SK-N-DZ (cell line): ENCODE data around the gene SMC5.

RAMPAGE:
- cytosol, long total RNA = no peak
- nucleus, long total RNA = no peak
These were observed 42.4 kb upstream of the TJP2 start for GRCh38 chr9:69131591-69132221.

GRCh38 chr9:69207338-69207914, 33.3 kb downstream of the TJP2 start:
RAMPAGE:
- cytosol, long total RNA = no peak
- nucleus, long total RNA = no peak

DNA sequence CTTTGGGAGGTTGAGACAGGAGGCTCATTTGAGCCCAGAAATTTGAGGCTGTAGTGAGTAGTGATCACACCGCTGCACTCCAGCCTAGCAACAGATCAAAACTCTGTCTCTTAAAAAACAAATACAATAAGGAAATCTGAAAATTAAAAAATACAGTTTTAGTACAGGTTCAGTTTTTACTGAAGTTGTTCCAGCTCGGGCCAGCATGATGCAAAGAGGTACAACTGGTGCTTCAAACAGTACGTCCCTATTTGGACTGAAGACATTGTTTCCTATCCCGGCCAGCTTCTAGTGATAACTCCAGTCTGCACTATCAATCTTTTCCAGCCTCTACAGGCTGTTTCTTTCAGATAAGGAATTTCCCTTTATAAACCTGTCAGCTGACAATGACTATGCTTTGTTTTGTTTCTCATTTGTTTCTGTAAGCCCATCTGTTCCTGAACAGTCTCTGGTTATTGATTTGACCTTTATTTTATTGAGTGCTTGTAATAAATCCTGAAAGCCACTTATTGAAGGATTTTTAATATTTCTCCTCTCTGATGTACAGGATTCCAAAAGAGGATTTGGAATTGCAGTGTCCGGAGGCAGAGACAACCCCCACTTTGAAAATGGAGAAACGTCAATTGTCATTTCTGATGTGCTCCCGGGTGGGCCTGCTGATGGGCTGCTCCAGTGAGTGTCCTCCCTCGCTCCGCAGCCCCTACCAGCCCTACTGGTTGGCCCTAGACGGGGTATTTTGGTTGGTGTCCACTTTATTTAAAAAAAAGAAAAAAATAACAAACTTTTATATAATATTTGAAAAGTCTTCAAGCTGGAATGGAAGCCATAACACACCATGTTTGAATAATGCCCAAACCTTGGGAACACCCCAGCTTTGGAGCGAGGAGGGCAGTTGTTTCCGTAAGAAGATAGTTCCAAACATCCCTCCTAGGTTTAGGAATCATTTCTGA, 42.0 kb downstream of the TJP2 start:
RAMPAGE:
- cytosol, long total RNA = no peak
- nucleus, long total RNA = no peak

GRCh38 chr9:69306950-69307264, 18.1 kb upstream of the ENTREP1 start:
RAMPAGE:
- cytosol, long total RNA = no peak
- nucleus, long total RNA = no peak

DNA sequence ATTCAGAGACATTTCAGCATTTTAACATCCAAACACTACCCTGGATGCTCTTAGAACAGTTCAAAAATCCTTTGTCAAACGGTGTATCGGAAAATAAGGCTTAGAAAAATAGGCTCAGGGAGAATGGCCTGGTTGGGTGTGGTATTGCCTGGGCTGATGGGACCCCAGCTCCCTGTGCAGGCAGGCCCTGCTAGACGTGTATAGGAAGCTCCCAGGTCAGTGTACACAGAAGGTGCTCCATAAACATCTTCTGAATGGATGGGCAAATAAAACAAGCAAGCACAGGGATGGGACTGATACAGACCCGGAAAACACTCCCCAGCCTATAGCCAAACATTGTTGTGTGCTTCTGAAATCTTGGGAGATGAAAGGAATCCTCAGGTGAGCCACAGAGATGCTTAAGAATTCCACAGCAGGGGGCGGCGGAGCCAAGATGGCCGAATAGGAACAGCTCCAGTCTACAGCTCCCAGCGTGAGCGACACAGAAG, 151.7 kb downstream of the ENTREP1 start:
RAMPAGE:
- cytosol, long total RNA = no peak
- nucleus, long total RNA = no peak

RAMPAGE:
- cytosol, long total RNA = no peak
- nucleus, long total RNA = no peak
These were observed 19.0 kb downstream of the APBA1 start for GRCh38 chr9:69653164-69653580.

GRCh38 chr9:70053862-70054610, 10.4 kb downstream of the MAMDC2 start:
RAMPAGE:
- cytosol, long total RNA = no peak
- nucleus, long total RNA = no peak

DNA sequence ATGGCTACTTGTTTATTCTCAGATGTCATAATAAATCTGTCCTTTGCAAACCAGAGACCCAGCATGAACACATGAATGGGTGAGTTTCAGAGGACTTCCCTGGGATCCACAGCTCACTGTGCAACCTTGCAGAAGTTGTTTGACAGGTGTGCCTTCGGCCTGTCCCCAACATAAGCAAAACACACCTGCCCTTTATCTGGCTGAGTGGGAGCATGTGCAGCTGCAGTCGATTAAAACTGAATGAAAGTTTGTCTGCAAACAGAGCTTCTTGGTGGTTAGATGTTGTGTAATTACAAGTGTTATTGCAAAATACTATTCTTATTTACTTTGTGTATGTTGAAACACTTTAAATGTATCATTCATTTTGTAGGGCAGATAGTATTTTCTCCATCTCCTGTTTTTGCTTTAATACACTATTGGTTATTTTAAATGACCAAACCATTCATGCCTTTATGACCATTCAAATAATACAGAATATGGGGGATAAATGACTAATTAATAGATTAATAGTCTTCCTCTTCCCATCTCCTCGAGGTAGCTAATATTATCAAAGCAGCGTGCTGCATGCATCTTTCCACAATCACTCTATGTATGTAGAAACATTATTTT, 36.1 kb downstream of the MAMDC2 start:
RAMPAGE:
- cytosol, long total RNA = no peak
- nucleus, long total RNA = no peak

GRCh38 chr9:70255239-70255500, 3.6 kb upstream of the SMC5 start:
RAMPAGE:
- cytosol, long total RNA = no peak
- nucleus, long total RNA = no peak

DNA sequence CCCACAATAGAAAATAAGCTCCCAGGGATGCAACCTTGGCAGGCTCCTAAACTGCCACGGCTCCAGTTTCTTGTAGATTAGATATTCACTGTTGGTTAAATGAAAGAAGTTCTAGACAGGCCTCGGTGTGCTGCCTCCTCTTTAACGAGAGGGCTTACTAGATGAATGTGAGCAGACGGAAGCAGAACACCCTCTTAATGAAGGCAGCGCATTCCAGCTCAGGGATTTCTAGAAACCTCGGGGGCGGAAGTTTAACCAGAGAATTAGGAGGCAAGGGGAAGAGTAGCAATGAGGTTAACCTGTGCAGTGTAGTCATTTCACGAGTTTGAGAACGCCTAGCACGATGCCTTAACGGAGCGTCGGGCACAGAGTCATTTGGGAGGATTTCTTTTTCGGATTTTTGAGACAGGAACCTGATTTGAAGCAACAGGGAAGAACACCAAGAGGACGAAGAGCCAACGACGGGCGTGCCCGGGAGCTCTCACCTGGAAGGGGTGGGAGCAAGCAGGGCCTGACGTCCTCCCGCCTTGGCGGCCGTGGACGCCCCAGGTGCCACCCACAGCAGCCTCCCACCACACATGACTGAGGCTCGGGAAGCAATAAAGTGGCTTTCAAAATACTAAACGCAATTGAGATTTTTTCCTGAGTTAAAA, 555 bp upstream of the SMC5 start:
RAMPAGE:
- cytosol, long total RNA = no peak
- nucleus, long total RNA = no peak

DNA sequence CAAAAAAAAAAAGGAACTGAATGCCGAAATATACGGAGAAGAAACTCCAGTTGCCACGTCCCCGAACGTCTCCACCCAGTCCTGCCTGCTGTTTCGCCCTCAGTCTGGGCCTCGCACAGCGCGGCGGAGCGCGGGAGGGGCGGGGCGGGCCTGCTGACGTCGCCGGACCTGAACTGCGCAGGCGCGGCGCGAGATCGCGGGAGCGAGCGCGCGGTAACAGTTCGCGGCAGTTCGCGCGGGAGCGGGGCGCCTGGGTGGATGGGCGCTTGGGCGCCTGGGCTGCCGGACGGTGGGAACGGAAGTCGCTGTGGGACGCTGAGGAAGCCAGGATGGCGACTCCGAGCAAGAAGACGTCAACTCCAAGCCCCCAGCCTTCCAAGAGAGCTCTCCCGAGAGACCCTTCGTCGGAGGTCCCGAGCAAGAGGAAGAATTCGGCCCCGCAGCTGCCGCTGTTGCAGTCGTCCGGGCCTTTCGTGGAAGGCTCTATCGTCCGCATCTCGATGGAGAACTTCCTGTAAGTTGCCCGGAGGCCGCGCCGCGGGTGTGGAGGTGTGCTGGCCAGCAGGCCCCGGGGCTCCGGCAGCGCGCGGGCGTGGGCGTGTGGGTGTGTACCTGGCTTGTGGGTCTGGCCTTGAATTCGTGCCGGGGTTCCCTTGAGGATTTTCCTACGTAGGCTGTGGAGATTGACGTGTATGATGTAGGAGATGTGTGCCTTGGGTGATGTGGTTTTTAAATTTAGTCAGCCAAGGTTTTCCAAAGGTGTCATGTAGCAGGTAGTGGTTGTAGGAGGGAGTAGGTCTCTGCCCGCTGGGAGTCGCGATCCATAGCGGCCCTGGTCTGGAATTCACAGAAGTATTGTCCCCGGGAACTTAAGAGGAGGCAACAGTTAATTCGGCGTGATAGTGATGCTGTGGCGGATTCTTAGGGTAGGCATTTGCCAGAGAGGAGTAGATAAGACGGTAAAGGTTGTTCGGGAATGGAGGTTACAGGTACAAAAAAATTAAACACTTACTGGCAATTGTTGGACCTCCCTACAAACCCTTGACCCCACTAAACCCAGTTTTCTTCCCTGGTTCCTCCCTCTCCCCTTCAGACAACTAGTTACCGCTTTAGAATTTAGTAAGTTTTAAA, at the start of gene SMC5:
SMC5 (plus strand) TSS at position 229 of the 1,131 bp plus-strand sequence.
RAMPAGE:
- cytosol, long total RNA = start-site peak on the minus strand centred at position 103 of the sequence, 35 bp wide, 45 and 85 reads in 2 replicates; start-site peak on the plus strand centred at position 276 of the sequence, 89 bp wide, 205 and 264 reads in 2 replicates
- nucleus, long total RNA = start-site peak on the minus strand centred at position 84 of the sequence, 17 bp wide, 35 and 36 reads in 2 replicates; start-site peak on the plus strand centred at position 250 of the sequence, 141 bp wide, 884 and 623 reads in 2 replicates

DNA sequence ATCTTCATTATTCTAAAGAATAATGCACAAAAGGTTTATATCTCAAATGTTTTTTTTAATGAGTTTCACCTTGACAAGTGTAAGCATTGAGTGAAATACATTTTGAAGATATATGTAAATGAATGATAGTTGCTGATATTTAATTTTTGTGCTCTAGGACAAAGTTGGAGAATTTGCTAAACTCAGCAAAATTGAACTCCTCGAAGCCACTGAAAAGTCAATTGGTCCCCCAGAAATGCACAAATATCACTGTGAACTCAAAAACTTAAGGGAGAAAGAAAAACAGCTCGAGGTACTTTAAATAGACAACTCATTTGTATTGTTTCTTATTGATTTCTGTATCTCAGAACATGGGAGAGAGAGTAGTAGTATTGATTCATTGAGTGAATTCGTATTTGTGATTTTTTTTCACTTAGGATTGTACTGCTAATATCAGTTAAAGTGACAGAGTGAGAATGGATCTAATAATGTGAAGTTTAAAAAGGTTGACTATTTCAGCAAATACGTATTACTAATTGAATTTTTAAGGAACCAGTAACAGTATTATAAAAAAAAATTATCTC, 19.6 kb downstream of the SMC5 start:
RAMPAGE:
- cytosol, long total RNA = no peak
- nucleus, long total RNA = no peak

DNA sequence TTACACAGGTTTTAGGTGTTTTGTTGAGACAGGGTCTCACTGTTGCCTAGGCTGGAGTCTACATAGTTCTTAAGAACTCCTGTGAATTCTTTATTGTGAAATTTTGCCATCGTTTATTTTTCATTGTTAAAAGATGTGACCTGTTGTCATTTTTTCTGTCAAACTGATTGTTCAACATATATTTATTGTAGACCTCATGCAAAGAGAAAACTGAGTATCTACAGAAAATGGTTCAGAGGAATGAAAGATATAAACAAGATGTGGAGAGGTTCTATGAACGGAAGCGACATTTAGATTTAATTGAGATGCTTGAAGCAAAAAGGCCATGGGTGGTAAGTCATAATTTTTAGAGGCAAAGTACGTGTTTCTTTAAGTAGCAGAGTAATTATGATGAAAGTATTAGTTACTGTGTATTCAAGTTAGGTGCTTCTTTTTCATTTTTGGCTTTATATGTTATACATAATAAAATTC, 21.8 kb downstream of the SMC5 start:
RAMPAGE:
- cytosol, long total RNA = no peak
- nucleus, long total RNA = no peak

RAMPAGE:
- cytosol, long total RNA = no peak
- nucleus, long total RNA = no peak
These were observed 23.5 kb downstream of the SMC5 start for GRCh38 chr9:70282381-70282641.

GRCh38 chr9:70383075-70383888, 31.2 kb downstream of the KLF9 start:
RAMPAGE:
- cytosol, long total RNA = no peak
- nucleus, long total RNA = no peak

DNA sequence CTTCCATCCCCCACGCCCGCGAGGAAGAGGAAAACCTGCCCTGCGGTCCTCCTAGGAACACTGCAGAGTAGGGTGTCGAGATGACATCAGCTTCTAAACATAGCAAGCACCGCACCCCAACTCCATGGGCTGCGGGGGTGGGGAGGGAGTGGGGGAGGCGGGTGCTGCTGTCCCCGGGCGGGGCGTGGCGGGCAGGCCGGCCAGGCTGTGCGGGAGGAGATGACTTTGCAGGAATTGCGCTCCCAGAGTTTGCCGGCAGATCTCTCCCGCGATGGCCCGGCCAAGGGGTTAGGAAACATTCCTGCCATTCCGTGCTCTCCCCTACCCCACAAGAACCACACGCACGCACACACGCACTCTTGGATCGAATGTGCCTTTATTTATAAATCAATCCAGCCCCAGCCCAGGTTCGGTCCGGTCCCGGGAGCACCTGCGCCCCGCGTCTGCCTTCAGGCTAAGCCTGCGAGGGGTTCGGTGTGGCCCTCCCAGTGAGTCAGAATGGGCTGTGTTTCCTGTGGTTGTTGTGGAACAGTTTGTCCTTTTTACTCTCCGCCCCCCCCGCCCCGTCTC, 5.2 kb upstream of the KLF9 start:
RAMPAGE:
- cytosol, long total RNA = no peak
- nucleus, long total RNA = no peak

DNA sequence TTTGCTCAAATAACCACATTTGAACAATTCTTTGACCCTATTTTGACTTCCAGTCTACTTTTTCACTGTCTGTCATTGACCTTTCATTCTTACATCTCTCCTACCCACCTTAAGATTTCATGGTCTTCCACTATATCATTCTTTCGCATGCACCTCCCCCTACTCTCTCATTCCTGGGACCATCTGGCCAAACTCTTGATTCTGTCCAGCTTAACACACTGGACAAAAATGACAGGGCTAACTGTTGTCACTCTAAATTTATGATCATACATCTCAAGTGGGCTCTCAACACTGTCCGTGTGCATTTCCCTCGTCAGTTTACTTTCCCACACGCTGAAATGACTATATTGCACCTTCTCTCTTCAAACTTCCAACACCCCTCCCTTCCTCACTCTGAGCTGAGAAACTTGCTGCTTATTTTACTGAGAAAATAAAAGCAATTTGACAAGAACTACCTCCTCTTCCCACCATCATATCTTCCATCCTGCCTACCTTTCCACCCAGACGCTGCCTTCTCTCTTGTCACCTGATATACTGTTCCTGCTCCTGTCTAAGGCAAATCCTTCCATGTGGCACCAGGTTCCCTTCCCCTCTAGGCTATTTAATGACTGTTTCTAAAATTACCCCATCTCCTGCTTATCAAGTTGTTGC, 8.0 kb upstream of the KLF9 start:
RAMPAGE:
- cytosol, long total RNA = no peak
- nucleus, long total RNA = no peak

RAMPAGE:
- cytosol, long total RNA = no peak
- nucleus, long total RNA = no peak
These were observed 42.3 kb upstream of the KLF9 start for GRCh38 chr9:70456665-70457212.

GRCh38 chr9:70567368-70568013, 153.0 kb upstream of the KLF9 start:
RAMPAGE:
- cytosol, long total RNA = no peak
- nucleus, long total RNA = no peak

DNA sequence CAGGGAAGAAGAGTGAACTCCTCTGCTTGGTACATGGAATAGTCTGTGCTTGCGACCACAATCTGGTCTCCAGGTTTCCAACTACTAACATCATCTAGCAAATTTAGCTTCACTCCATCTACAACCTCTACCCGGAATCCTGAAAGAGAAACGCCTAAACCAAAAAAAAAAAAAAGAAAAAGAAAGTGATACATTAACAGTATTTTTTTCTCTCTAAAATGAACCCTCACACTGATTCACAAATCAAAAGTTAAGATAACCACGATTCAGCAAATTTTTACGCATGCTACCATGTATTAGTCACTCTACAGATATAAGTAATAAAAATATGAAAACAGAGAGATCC, 33.5 kb downstream of the CEMIP2 start:
RAMPAGE:
- cytosol, long total RNA = no peak
- nucleus, long total RNA = no peak